Epithelial cell of alveolus of lung (primary cell): Measurements from ENCODE around the gene CELF1.

DNA sequence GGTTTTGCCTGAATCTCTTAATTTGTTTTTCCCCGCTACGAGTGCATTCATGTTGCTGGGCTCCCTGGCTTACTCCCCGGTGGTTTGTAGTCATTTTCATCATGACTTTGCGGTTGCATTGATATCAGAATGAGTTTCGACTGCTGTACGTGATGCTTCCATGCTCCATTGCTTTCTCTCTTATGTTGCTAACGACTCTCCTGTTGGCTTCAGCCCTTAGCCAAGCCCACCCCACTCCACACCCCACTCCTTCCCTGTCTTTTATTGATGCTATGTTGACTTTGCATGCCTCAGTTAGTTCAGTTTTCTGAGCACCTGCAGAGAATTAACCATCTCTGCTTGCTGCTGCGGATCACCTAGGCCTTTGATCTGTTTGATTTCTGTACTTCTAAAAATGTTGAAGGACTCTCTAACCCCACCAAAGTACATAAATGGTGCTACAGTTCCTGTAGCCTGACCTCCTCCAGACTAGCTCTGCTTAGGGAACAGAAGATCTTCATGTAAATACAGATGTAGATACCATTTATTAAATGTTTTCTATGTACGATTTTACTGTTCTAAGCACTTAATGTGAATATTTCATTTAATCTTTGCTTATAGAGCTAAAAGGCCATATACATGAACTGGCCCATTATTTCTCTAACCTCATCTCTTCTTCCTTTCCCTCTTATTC, 65.2 kb downstream of the ARFGAP2 start:
- RAMPAGE, long total RNA: no peak
- RRBS: no CpG with 5 or more reads among the region's 9 CpGs

DNA sequence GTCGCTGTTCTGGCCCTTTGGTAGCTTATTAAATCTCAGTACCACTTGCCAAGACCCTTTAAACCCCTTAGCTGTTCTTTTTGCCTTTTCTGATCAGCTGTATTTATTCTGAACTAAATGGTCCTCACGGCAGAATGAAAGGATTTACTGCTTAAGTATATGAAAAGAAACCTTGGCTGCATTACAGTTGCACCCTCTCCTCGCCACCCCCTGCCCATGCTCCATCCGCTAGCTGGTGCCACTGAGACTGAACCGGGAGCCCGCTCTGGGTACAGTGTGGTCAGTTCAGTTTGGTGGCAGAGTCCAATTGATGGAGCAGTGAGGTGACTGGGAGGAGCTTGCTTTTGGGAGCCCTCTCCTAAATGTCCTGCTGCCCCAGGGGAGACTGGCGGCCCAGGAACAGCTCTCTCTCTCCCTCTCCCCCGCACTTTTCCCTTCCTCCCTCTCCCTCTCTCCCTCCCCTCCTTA, 22.0 kb downstream of the ARFGAP2 start:
- RAMPAGE, long total RNA: no peak
- RRBS: no CpG with 5 or more reads among the region's 8 CpGs

DNA sequence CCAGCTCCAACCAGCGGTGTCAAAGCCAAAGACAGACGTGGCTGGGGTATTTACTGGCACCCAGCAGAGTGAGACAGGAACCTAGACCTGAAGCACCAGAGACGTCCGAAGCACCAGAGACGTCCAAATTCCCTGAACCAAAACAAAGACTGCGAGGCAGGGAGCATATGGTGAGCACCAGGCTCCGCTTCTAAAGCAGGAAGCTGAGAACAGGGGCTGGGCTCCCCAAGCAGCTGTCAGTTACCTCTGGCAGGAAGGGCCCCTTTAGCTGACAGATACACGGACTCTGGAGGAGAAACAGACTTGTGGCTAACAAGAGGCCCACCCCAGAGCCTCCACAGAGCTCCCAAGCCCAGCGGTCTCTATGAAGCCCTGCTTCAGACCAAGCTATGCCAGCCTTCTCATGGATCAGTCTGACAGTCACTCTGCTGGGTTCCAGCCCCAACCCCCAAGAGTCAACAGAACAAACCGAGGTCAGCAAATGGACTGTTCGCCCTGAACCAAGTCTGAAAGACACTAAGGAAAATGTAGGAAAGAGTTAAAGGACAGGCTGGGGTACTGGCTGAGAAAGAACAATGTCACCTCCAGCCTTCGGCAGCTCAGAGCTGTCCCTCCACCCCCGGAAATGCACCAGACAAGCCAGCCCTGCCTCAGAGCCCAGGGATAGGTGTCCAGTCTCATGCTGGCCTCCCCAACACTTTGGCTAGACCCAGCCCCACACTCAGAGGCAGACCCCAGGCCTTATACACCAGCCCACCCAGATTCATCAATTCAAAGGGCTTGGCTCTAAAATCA, 4.0 kb downstream of the ARFGAP2 start:
- RAMPAGE, long total RNA: no peak
- RRBS: no CpG with 5 or more reads among the region's 13 CpGs

- RAMPAGE, long total RNA: no peak
- RRBS: no CpG with 5 or more reads among the region's 4 CpGs
Measured at GRCh38 chr11:47177920-47178239, 1.2 kb upstream of the ARFGAP2 start.

DNA sequence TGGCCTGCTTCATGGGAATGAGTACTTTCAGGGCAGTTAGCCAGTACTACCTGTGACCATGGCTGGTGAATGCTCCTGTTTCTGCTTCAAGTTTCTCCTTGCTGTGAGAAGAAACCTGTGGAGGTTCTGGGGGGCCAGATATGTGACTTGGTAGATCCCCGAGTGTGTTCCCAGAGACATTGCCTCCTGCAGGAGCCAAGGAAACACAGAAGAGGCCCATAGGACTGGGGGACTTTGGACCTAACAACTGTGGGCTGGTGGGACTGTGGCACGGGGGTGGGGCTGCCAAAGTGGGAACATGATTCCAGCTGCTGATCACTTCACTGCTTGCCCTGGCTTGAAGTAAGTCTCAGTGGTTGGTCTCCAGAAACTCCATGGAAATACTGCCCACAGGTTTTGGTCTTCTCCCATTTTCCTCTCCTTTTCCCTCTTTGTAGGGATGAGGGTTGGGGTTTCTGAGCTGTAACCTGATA, 4.1 kb upstream of the NR1H3 start:
- RAMPAGE, long total RNA: no peak
- RRBS: no CpG with 5 or more reads among the region's 2 CpGs

DNA sequence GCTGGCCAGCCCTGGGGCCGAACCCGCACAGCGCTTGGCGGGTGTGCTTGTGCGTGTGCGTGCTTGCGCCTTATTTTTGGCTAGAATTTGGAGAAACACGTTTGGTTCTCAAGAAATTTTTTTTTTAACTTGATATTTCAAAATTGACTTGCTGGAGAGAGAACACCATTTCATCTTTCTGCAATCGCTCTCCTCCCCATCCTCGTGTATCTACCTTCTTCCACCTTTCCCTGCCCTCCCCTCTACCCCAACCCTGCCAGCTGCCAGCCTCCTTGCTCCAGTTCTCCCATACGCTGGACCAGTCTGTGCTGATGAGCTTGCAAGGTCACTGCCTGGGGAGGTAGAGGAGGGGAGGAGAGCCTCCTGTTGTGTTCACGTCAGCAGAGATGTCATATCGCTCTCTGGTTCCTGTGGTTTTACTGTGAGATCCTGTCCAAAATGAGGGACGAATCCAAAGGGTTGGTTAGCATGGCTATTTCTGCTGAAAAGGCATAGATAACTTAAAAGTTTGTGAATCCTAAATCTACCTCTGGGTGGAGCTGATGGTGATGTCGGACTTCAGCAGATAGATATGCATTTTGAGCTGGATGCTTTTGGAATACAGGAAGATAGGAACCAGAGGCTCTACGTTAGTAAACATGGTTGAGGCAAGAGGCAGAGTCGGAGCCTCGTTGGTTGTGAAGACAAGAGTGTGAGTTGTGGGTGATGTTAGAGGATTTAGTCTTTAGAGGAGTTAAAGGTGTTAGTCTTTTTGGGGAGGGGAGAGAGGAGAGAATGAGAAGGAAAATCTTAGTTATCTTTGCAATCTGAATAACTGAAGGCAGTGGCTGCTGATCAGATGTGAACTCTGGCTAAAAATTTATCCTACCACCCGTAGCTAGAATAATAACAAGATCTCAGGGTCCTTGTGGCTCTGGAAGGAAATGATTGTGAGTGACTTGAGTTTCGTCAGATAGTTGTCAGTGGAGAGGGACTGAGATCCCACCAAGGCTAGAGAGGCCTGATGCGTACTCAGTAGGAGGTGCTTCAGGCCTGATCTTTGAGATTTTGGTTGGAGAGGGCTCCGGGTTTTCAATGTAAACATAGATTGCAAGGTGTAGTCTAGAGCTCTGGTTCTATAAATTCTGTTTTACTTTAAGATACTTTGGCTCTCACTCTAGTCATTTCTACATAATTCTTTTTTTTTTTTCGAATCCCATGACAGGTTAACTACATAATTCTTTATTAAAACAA, 13.2 kb downstream of the NR1H3 start:
- RAMPAGE, long total RNA: no peak
- RRBS: no CpG with 5 or more reads among the region's 23 CpGs

GRCh38 chr11:47282427-47282821, 24.6 kb downstream of the NR1H3 start:
- RAMPAGE, long total RNA: no peak
- RRBS: no CpG with 5 or more reads among the region's 10 CpGs

DNA sequence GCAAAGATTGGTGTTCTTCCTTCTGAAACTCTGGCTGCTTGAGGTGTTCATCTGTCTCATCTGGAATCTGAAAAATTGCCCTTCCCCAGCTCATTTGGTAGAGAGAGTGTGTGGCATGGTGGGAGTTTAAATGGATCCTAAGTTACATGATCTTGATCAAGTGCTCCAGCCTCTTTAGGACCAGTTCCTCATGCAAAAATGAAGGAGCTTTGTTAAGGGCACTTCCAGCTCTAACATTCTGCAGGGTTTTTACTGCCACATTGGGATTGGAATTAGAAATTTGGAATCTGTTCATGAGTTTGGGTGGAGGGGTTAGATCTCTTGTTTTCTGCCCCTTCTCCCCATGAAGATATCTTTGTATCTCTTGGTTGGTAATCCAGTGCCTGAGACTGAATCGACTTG, 34.3 kb downstream of the NR1H3 start:
- RAMPAGE, long total RNA: no peak
- RRBS: no CpG with 5 or more reads among the region's 1 CpG

DNA sequence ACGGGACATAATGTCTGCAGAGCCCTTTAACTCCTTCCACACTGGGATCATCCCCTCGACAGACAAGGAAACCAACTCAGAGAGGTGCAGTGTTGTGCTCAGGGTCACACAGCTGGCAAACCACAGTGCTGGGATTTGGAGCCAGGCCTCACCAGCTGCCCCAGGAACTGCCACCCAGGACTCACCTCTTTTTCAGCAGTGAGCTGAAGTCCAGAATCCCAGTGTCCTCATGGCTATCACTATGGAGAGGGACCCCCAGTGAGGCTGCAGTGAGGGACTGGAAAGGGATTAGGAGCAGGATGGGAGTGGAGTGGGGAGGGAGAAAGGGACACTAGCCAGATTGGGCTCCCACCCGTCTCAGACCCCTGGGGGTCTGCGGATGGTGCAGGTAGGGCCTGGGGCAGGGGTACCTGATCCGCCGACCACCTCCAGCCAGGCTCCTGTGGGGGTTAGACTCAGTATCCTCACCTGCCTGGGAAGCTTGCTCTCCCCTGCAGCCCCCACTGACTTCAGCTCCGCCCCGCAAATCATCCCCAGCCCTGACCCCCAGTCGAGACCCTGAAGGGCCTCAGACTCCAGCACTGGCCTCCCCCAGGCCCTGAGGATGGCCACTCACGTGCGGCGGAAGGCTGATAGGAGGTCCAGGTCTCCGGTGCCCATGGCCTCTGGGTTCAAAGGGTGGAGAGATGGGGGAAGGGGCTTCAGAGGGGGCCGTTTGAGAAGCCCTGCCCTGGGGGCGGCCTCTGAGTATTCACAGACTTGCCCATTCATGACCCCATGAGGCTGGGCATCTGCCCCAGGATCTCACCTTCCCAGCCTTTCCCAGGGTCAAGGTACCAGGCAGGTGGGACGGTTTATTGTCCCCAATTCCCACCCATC, 5.0 kb downstream of the MYBPC3 start:
- RAMPAGE, long total RNA: no peak
- RRBS: no CpG with 5 or more reads among the region's 16 CpGs

DNA sequence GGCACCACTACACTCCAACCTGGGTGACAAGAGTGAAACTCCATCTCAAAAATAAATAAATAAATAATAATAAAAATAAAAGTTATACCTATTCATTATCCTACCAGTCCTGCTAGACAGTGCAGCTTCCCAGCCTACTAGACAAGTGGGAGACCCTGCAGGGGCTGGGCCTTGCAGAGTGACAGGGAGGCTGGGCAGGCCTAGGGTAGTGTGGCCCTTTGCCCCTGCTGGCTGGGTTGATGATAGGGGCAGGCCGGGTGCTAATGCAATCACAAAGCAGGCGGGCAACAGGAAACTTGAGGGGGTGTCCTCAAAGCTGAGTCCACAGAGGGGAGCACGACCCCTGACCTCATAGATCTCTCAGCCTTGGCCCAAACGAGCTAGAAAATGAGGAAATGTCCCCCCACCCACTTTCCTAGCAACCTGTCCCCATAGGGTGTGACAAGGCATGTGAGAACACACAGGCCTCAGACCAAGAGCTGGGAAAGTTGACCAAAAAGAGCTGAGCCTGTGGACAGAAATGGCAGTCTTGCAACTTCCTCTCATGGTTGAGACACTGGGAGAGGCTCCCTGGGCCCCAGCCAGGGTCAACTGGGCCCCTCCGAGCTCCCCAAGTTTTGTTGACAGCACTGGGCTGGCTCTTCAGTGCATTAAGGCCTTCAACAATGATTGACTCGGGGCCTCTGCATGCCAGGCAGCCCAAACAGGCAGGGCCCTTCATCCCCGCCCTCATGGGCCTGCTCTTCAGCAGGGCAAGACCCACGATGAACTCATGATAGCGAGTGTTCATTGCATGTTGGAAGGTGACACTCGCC, 9.6 kb upstream of the SPI1 start:
- RAMPAGE, long total RNA: no peak
- RRBS: no CpG with 5 or more reads among the region's 10 CpGs

DNA sequence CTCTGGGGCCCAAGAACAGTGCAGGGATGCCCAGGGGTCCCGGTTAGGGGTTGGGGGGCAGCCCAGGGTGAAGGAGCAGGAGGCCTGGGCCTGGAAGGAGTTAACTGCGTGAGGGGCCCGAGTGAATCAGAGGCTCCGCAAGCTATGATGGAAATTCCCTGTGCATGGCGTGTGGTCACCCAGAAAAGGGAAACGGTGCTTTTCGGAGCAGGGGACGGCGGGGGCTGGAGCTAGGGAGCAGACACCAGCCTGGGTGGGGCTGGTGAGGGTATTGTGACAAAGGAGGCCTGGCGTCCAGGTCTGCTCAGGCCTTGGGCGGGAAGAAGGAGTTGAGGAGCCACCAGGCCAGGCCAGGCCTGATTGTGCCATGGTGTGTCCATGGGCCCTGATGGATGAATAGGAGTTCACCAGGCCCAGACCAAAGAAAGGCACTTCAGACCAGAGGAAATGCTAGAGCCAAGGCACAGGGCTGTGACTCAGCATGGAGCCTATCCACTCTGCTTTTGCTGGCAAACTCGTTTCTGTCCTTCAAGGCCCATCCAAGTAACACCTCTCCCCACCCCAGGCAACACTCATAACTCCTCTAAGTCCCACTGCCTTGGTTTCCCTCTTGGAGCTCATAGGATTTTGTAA, 12.8 kb upstream of the SPI1 start:
- RAMPAGE, long total RNA: no peak
- RRBS: no CpG with 5 or more reads among the region's 12 CpGs

- RAMPAGE, long total RNA: no peak
- RRBS: no CpG with 5 or more reads among the region's 23 CpGs
Measured at GRCh38 chr11:47413531-47414497, 5.4 kb downstream of the SLC39A13 start.

DNA sequence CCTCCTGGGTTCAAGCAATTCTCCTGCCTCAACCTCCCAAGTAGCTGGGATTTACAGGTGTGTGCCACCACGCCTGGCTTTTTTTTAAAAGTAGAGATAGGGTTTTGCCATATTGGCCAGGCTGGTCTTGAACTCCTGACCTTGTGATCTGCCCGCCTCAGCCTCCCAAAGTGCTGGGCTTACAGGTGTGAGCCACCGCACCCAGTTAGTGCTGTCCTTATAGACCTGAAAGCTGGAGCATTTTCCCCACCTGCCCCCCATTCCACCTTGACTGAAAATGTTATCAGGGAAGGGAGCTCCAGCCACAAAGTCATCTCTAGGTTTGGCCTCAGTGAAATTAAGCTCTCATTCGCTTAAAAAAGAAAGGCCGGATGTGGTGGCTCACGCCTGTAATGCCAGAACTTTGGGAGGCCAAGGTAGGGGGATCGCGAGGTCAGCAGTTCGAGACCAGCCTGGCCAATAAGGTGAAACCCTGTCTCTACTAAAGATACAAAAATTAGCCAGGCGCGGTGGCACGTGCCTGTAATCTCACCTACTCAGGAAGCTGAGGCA, 8.5 kb downstream of the SLC39A13 start:
- RAMPAGE, long total RNA: no peak
- RRBS: no CpG with 5 or more reads among the region's 12 CpGs

GRCh38 chr11:47468050-47468520, 19.1 kb upstream of the RAPSN start:
- RAMPAGE, long total RNA: no peak
- RRBS: no CpG with 5 or more reads among the region's 8 CpGs

GRCh38 chr11:47470188-47471354, 21.6 kb upstream of the RAPSN start:
- RAMPAGE, long total RNA: no peak
- RRBS: 79% methylated on average over 2 of the region's 11 CpGs

GRCh38 chr11:47552608-47553493, at the start of gene CELF1:
CELF1 (minus strand) TSS chr11:47553132.
- RAMPAGE, long total RNA: no peak
- RRBS: under 1% methylated on average over 17 of the region's 90 CpGs

GRCh38 chr11:47745920-47746479, 21.1 kb downstream of the FNBP4 start:
- RAMPAGE, long total RNA: no peak
- RRBS: no CpG with 5 or more reads among the region's 1 CpG

DNA sequence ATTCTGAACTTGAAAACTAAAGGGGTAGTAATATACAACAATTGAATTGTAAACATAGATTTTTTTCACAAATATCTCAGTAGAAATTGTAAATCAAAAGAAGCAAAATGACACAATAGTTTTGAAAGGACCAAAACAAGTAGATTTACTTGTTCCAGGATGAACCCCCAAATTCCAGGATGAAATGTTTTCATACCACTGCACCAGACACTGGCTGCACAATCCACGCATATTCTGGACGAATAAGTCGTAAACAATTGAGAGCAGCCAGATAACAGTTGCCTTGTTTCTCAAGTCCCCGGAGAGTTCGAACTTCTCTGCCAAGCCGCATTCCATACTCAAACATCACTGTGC, 25.4 kb upstream of the FNBP4 start:
- RAMPAGE, long total RNA: no peak
- RRBS: no CpG with 5 or more reads among the region's 6 CpGs

DNA sequence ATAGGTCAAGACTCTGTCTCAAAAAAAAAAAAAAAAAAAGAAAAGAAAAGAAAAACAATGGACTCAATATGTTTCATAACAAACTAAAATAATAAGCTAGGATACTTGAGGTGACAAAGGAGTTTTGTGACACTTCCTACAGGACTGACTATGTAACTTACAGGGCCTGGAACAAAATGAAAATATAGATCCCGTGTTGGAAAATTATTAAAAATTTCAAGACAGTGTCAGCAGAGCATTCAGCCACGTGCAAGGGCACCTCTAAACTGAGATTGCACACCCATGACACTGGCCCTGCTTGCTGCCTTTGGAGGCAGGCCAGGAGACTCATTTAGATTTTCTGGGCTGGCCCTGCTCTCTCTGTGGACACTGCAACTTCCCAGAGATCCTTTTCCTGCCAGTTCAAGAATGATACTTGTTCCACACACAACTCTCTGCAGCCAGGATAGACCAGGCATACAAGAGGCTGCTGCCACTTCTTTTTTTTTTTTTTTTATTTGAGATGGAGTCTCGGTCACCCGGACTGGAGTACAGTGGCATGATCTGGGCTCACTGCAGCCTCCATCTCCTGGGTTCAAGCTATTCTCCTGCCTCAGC, 56.7 kb upstream of the PTPRJ start:
- RAMPAGE, long total RNA: no peak
- RRBS: no CpG with 5 or more reads among the region's 4 CpGs

GRCh38 chr11:47950341-47950619, 30.1 kb upstream of the PTPRJ start:
- RAMPAGE, long total RNA: no peak
- RRBS: no CpG with 5 or more reads among the region's 6 CpGs